Temporal lobe (tissue), 2 donors: ENCODE measurements around a stretch of chr4.

GRCh38 chr4:2811468-2812542 is 18.9 kb downstream of the SH3BP2 start:
- RAMPAGE, long total RNA, result no peak

DNA sequence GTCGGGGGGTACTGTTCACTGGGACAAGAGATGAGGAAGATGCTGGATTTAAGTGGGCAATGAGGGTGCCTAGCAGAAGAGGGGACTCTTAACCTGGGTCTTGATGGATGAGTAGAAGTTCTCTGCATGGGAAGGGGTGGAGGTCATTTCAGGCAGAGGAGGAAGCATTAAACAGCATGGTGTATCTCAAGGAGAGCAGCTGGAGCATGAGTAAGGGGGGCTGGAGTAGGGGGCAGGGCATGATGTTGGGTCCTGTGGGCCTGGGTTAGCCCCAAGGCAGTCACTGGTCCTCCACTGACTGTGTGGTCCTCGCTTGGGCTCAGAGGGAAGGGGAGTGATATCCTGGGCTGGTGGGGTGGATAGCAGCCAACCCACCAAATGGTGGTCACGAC is 24.0 kb upstream of the ADD1 start:
- RAMPAGE, long total RNA, result no peak

DNA sequence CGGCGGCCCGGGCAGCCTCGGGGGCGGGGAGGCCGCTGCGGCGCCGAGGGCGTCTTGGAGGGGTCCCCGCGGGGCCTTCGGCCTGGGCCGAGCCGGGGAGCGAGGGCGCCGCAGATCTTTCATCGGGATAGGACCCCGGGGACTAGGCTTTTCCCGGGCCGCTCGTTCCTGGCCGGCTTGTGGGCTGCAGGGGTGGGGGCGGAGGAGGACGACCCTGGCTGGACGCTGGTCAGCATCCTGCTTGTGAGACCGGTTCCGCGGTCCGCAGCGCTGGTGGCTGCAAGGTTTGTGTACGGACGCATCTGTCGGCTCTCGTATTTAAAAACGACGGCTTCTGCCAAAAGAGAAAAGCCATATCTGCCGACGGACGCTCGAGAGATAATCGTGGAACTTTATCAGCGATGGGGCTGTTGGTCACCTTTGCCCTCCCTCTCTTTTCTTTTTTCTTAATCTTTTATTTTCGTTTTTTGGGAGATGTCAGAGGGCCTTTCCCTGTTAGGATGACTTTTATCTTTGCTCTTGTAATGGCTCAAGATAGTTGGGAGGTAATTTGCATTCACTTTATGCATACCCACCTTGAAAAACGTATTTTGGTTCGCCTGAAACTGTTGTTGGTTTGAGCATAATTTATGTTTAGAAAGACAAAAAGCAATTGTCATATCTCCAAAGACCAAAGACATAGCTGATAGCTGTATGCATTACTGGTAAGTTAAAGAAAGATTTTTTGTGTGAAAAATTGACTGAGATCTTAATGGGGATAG is 667 bp downstream of the ADD1 start:
- RAMPAGE, long total RNA, result no peak

- RAMPAGE, long total RNA, result no peak
Observed at GRCh38 chr4:3041047-3042248, 33.0 kb upstream of the HTT start.

DNA sequence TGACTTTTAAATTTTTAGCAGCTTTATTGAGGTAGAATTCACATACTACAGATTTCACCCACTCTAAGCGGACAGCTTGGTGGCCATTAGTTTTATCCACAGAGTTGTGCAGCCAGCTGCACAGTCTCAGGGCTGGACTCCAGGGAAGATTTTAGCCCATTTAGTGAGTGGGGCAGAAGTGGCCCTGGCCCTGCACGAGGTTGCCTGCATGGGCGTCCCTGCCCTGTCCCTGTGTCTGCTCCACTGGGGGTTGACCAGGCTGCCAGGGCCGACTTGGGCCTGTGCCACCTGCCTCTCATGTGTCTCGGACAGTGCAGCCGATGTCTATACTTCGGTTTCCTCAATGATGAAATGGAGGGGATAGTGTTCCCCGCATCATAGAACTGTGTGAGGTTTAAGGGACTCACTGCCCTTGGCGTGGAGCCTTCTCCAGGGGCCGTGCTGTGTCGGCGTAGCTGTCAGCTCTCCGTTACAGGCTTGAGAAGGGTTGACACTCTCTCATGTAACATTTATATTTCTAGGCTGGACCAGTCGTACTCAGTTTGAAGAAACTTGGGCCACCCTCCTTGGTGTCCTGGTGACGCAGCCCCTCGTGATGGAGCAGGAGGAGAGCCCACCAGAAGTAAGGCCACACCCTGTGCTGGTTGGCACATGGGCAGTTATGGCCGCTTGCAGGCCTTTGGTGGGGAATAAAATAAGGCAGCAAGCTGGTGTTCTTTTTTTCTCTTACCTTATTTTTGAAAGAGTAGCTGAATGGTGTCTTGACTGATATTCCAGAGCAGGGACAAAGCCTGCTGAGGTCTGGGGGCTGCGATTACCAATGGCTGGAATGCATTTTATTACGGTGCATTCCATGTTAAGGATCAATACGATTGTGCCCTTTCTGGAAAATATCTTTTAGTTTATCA is 26.8 kb upstream of the MSANTD1 start:
- RAMPAGE, long total RNA, result no peak

DNA sequence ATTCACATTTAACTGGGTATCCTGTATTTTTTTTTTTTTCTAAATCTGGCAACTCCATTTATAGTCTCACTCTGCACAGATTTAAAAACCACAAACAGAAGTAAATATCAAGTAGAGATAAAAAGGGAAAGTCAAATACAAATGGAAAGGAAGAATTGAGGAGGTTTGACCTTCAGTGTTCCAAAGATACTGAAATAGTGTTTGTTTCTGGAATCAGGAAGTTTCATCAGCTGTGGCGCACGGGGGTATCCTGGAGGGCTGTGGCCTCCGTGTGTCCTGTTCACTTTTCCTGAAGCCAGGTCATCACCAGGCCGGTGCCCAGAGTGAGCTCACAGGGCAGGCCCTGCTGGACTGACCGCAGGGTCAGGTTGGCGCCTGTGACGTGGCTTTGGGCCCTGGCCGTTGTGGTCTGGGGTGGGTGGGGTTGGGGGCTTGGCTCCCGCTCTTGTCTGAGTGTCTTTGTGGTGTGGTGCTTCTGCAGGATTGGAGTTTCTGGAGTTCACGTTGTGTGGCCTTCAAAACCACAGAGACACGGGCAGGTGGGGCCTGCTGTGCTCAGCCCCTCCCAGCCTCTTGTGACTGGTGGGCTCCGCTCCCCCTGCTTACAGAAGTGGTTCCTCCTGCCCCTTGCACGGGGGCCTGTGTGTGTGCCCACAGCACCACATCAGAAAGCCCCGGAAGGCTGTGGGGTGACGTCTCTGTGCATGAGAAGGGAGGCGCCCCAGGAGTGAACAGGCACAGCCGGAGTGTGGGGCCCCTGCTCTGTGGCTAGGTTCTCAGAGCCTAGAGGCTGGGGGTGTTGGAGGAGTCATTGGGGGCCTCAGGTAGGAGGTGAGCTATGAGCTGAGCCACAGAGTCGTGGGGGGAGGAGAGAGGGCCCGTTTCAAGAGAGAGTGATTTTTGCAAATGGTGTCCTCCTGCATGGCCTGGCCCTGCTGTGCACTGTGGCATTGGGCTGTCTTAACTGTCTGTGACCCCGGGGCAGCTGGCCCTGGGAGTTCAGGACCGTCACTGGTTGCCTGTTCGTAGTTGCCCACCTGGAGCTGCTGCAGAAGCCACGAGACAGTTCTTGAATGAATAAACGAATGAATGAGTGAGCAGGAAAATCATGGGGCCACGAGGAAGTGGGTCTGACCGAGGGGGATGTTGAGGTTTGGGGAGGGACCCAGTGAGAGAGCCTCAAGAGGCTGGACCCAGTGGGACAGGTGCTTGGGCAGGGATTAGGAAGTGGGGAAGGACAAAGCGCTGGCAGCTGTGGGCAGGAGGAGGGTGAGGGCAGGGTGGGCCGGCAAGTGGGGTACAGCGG is 9.6 kb downstream of the RGS12 start:
- RAMPAGE, long total RNA, result no peak

DNA sequence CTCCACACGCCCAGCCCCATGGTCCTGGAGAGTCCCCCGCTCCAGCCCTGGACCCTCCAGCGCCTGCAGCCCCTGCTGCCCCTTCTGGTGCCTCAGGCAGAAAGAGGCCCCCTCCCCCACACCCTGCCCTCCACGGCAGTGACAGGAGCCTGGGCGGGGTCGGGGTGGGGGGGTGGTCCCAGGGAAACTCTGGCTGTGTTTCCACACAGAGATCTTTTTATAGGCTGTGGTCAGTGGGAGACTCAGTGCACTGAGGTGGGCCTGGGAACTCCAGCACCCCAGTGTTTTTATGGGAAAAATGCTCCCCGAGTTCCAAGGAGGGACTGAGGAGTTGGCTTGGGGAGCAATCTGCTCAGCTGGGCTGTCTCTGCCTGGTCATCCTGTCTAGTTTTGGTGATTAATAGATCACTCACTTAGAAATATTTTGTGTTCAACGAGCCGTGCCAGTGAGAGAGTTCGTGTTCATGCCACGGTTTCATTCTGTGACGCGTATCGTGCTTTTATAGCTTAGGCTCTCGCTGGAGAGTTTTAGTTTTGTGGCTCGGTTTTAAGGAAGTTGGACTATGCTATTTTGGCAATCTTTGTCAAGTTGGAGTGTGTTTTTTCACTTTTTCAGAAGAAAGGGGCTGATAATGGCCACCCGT is 53.0 kb upstream of the HGFAC start:
- RAMPAGE, long total RNA, result no peak

GRCh38 chr4:3407820-3408596 is 33.8 kb upstream of the HGFAC start:
- RAMPAGE, long total RNA, result no peak

- RAMPAGE, long total RNA, result no peak
Observed at GRCh38 chr4:3436986-3437361, 4.8 kb upstream of the HGFAC start.

- RAMPAGE, long total RNA, result no peak
Observed at GRCh38 chr4:3485017-3485948, 22.2 kb downstream of the DOK7 start.

GRCh38 chr4:3496509-3497002 is 33.5 kb downstream of the DOK7 start:
- RAMPAGE, long total RNA, result no peak

DNA sequence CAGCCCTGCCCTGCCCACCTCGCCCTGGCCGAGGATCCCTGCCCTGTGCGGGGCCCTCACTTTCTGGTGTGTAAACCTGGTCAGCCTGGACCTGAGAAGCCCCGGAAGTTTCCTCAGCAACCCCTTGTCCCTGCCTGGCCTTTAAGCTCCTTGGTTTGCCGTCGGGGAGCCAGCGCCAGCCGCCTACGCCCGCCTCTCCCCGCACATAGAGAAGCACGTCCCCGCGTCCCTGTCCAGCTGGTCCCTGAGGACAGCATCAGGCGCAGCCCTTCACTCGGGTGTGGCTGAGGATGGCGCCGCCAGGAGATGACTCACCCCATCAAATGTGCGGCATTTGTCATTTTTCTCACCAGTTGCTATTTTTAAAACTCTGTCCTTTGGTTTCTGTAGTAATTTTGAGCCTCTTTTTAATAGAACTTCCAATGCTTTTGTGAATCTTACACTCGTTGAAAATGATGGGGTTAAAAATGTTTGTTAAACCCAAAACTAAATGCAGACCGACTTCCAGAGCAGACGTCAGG is 113.1 kb upstream of the LRPAP1 start:
- RAMPAGE, long total RNA, result no peak

DNA sequence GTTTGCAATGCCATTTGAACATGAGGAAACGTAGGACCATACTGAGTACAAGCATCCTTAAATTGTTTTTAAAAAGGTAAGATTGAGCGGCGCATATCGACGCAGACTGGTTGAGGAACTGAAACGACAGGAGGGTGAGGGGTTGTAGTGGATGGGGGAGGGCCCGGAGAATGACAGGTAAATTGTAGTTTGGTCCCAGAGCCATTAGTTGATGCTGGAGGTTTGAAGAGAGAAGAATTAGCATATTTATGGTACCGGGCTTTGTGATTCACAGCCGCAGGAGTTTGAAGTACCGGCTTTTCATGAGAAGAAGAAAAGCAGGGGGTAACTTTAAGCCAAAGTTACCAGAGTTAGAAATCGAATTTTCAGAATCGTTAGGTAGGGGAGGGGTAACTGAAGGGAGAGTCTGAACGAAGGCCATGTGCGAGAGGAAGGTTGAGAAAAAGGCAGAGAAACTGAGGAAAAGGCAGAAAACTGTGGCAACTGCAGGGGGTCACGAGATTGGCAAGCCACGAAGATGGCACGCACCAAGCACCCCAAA is 179.4 kb downstream of the OTOP1 start:
- RAMPAGE, long total RNA, result no peak

GRCh38 chr4:4269018-4269959 is 20.7 kb downstream of the LYAR start:
- RAMPAGE, long total RNA, result no peak

GRCh38 chr4:4417672-4418215 is 30.8 kb downstream of the NSG1 start:
- RAMPAGE, long total RNA, result no peak

GRCh38 chr4:4524091-4524884 is 17.6 kb downstream of the STX18 start:
- RAMPAGE, long total RNA, result no peak

GRCh38 chr4:4672974-4673203 is 131.0 kb upstream of the STX18 start:
- RAMPAGE, long total RNA, result no peak

DNA sequence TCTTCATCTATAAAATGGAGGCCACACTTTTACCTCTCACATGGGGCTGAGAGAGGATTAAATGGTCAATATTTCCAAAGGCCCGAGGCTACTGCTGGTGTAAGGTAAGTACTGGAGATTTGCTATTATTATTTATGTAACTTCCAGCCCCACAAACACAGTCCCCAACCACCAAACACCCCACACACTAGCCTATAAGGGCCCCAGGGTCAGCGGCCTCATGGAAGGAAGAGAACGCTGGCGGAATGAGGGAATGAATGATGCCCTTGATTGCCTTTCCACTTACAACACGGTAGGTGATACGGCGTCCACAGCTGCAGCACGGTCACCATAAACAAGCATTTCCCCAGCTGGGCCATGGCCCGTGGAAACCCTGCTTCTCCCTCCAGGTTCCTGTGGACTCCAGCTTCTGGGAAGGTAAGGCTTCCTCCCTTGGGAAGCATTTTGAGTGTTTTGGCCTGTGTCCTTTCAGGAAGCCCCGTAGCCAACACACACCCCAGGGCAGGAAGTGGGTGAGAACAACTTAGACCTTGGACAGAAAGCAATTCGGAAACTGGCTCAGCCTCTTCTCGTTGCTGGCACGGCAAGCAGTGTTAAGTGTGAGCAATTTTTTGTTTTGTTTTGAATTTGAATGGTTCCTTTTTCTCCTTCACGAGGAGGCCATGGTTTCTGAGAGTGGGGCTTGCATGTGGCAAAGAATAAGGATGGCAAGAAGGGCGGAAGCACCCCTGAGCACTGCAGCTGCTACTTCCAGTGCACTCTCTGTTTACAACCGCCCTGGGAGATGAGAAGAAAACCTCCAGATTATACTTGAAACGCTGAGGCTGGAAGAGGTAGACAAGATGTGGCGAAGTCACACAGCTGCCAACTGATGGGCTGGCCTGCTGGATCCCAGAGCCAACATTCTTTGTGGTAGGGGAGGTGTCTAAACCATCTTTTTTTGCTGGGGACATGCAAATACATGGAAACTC is 14.0 kb upstream of the CYTL1 start:
- RAMPAGE, long total RNA, result no peak

DNA sequence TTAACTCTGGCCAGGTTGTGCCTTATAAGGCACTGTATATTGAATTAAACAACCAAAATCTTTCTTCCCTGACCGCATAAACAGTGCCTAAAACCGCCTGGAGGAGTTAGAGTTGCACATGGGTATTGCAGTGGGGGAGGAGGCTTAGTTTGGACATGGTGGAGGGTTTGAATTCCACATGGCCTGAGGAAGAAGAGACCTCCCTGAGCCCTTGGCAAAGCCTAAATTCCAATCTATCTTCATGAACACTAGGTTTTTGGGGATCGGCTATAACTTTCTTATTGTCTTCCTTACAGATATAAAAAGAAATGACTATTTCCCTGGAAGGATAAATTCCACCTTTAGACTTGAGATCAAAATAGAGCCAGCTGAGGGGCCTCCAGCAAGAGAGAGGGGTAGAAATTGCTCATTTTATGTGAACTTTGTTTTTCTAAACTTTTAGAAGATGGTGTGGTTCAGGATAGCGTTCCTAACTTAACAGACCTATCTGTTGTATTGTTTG is 289.6 kb downstream of the EVC2 start:
- RAMPAGE, long total RNA, result no peak

DNA sequence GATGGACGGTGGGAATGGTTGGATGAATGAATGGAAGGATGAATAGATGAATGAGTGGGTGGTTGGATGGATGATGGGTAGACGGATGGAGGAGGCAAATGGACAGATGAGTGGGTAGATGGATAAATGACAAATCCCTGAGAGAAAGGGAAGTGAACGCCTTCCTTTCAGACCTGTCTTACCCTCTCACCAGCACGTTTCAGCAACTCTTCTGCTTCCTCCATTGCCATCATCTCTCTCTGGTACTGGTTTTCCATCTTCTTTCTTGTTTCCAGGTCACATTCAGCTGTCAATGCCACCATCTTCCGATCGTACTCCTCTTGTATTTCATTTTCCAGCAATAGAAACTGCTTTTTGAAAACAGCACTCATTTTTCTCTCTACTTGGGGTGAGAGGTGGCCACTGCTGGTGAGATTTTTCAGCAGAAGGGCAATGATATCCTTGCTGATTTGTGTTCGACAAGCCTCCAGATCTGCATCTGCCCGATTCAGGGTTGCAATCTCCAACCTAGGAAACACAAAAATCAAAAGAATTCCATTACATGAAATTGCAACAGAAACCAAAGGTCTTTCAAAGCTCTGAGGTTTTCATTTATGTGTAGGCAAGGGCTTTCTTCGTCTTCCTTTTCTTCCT is 67.9 kb downstream of the EVC2 start:
- RAMPAGE, long total RNA, result no peak